Jejunum (tissue), 1 donor: Measurements from ENCODE around the gene MEIS2.

- PRO-cap, result unidirectional peak, minus-strand start at chr15:36882843
Observed at GRCh38 chr15:36882587-36883039, 217.7 kb downstream of the MEIS2 start.

DNA sequence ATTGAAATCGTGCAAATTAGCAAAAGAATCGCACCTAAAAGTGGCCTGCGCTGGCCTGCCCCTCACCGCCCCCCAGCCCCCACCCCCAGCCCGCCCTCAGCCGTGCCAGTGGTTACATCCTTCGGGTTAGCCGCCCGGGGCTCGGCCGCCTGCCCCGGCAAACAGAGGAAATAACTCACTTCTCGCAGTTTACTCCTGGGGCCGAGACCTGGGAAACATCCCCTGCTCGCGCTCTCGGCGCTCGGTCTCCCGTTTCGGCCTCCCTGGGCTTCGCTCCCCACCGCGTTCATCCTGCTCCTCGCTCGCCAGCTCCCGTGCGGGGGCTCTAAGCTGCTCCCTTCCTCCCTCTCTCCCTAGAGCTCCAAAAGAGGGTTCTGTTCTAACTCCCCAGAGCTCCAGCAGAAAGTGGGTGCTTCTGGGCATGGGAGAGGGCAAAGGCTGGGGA lies 5.2 kb downstream of the MEIS2 start:
- PRO-cap, result no peak

GRCh38 chr15:37098523-37098892 lies 1.8 kb downstream of the MEIS2 start:
- PRO-cap, result bidirectional peak, plus-strand start at chr15:37098810, minus-strand start at chr15:37098662

- PRO-cap, result unidirectional peak, plus-strand start at chr15:37100278; bidirectional peak, plus-strand start at chr15:37100484, minus-strand start at chr15:37100429; bidirectional peak, plus-strand start at chr15:37100769, minus-strand start at chr15:37100661
Observed at GRCh38 chr15:37099855-37100923, at the start of gene MEIS2. Gene MEIS2 (minus strand): TSS chr15:37100549.

- PRO-cap, result no peak
Observed at GRCh38 chr15:37105644-37106493, 5.5 kb upstream of the MEIS2 start.

DNA sequence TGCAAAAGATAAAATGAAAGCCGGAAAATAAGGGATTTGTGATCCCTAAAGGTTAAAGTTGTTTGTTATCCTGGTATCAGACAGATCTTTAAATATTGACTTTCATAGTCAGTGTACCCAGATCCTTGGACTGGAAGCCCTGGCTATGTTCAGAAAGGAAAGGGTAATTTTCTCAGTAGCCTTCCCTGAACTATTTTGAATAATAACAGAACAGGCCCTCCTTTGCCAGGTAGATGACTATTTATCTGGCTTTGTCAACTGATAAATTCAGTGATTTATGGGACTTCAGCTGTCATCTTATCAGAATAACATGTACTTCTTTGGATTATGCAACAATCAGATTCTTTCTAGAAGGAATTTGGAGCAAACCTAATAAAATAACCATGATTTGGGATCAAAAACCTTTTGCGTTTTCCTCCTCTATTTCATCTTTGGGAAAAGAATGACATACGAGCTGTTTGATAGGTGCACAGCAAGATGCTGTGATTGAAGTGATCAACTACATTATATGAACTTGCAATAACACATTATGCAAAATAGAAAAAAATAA lies 119.1 kb upstream of the MEIS2 start:
- PRO-cap, result no peak

- PRO-cap, result no peak
Observed at GRCh38 chr15:37619362-37619870, 315.0 kb upstream of the TMCO5A start.

DNA sequence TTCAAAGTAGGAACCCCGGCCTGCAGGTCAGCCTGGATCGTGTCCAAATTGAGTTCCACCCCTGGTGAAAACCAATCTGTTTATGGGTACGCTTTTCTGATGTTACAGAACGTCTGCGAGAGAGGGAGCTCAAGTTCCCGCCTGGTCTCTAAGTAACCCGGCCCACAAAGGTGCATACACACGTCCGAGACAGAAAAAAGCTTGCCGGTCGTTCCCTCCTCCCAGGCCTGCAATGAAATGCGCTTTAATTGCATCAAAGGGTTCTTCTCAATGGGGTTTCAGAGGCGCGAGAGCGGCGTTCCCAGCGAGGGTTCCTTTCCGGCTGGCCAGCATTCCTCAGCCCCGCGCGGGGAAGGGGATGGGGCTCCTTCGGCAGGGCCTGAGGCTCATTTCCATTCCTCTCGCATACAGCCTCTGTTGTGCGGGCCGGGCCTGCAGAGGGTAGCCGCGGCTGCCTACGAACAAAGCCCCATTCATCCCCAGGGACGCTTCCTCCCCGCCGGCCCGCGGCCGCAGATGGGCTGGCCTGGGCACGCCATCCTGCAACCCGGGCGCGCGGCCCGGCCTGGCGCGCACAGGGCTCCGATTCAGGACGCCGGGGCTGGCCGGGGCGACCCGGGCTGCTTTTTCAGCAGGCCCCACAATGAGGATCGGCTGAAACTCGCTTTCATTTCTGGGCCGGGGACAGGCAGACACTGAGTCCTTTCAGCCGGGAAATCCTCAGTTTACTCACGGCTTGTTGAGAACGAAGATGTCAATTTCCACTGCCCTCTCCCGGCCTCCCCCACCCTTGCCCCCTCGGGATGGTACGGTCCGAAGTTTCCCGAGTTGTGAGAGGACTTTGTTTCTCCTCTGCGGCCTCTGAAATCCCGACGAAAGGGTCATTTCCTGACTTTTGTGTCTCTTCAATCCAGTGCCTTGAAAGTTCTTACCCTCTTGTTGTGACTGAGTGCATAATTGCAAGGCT lies 138.4 kb downstream of the TMCO5A start:
- PRO-cap, result bidirectional peak, plus-strand start at position 670 of the sequence, minus-strand start at position 567 of the sequence

DNA sequence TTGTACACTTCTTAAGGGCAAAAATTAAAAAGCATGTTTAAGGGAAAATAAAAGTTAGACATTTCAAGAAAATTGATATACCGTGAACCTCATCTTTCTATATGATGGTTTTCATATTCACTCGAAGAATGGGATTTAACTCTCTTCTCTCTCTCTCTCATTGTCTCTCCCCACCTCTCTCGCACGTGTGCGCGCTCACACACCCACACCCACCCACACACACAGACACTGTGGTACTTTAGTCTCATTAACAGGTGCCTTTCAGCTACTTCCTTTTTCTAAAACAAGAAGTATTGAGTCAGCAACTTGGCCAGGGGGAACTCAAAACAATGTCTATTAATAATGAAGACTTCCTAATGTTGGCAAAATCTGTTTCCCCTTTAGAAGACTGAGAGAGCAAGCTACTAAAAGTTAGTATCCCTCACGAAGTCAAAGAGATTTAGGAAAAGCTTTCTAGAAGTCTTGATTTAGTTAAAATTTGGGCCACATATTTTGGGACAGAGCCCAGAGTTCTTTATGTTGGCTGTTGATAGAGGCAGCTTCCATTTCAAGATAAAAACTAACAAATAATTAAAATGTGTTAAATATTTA lies 150.7 kb downstream of the TMCO5A start:
- PRO-cap, result no peak

- PRO-cap, result no peak
Observed at GRCh38 chr15:38129433-38130218, 123.0 kb upstream of the SPRED1 start.

- PRO-cap, result no peak
Observed at GRCh38 chr15:38130219-38130615, 122.4 kb upstream of the SPRED1 start.

DNA sequence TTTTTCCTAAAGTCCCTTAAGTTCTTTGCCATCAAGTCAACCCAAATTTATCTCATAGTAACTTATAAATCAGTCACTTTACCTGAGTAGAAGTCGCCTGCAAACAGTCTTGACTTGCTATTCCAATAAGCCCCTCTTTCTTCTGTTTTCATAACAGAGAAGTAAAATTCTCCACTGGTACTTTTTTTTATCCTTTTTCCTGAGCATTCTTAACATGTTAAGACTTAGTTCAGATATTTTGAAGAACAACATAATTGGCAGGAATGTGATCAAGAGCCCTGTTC lies 42.9 kb upstream of the SPRED1 start:
- PRO-cap, result no peak

- PRO-cap, result no peak
Observed at GRCh38 chr15:38282608-38283387, 30.2 kb downstream of the SPRED1 start.

DNA sequence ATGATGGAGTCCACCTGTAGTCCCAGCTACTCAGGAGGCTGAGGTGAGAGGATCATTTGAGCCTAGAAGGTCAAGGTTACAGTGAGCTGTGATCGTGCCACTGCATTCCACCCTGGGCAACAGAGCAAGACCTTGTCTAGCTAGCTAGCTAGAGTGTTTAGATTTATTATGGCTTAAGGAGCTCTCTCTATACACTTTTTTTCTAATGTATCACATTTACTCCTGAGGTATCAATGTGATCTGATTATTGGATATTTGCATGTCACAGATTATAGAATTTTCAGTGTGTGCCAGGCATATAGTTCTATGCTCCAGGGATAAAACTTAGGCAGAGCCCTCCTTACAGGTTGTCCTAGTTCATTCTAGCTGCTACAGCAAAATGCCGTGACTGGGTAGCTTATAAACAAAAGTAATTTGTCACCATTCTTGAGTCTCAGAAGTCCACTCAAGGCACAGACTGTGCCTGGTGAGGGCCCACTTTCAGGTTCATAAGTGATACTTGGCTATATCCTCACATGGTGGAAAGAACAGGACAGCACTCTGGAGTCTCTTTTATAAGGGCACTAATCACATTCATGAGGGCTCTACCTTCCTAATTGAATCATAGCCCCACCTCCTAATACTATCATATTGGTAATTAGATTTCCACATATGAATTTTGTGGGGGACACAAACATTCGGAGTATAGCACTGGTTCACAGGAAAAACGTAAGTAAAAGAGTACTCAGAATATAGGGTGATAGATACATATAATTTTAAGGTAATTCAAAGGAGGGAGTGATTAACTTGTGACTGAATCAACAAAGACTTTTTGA lies 80.0 kb downstream of the SPRED1 start:
- PRO-cap, result no peak

DNA sequence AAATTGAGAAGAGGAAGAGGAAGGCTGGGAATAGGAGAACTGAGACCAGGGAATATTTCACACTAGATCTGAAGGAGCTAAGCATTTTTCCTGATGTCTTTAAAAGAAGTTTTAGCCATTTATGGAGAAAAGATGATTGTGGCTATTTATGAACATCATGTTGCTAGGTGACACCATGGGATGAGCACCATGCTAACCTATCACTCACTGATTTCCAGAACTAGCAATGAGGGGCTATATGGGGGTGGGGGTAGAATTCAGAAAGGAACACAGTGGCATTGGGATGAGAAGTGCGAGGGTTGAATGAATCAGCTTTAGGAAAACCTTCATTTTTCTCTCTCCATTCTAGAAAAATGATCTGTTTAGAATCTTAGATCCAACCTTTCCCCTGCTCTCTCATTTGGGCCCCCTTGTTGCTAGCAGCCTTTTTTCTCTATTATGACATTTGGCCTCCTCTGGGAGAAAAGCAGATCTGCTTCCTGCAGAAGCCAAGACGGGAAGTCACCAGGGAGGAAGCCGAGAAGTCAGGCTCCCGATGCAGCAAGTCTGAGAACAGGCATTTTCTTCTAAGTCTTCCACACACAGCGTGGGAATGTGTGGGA lies 76.0 kb upstream of the FAM98B start:
- PRO-cap, result no peak

- PRO-cap, result no peak
Observed at GRCh38 chr15:38401763-38402152, 52.2 kb upstream of the FAM98B start.

DNA sequence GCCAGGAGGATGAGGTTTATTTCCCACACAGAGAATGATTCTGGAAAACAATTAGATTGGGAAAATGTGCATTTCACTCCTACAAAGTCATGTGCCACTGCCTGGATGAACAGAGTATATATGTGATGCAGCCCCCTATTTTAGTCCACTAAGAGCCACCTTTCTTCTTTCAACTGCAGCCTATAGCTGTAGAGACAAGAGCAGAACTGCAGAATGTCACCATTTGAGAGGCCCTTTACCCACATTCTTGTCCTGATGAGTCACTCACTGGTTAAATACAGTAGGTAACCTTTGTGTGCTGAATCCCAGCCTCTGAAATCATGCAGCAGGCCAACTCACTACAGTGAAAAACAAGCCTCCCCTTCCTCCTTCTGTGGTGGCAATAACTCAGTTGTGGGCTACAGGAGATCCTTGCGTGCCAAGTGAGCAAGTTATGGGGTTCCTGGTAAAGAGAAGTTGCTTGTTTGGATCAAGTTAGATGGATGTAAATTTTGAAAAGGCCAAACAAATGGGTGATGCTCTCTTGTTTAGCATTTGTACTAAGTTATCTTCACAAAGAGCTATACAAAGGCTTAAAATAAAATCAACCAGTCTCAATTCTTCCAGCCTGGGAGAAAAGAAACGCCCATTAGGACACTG lies 452.6 kb upstream of the THBS1 start:
- PRO-cap, result no peak

DNA sequence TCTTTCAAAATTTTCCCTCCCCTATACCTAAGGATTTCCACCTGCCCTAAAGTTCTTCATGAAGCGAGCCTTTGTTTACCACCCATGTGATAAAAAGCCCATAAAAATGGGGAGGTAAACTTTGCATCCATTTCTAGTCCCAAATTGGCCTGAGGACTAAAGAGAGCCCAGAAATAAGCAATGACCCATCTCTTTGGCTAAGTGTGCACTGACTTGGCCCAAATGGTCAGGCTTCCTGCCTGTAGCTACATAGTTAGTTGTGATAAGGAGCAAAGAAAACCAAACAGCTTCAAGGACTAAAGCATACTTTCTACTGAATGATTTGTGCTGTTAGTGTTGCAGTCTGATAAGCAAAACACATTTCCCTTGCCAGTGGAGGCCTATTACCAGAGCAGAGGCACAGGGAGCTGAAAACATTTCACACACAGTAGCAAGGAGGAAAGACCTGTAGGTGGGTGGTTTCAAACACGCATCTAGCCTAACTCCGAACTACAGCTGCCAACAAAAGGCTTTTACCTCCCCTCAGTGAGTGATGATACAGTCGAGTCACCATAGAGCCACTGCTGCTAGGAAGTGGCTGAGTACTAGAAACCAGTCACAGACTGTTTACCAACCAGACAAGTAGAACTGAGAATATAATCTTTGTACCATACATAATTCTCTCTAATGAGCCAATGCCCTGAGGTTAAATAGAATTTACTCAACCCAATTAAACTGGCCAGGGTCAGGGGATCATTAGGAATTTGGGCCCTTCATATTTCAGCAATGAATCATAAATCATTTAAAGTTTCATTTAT lies 222.4 kb upstream of the THBS1 start:
- PRO-cap, result no peak

DNA sequence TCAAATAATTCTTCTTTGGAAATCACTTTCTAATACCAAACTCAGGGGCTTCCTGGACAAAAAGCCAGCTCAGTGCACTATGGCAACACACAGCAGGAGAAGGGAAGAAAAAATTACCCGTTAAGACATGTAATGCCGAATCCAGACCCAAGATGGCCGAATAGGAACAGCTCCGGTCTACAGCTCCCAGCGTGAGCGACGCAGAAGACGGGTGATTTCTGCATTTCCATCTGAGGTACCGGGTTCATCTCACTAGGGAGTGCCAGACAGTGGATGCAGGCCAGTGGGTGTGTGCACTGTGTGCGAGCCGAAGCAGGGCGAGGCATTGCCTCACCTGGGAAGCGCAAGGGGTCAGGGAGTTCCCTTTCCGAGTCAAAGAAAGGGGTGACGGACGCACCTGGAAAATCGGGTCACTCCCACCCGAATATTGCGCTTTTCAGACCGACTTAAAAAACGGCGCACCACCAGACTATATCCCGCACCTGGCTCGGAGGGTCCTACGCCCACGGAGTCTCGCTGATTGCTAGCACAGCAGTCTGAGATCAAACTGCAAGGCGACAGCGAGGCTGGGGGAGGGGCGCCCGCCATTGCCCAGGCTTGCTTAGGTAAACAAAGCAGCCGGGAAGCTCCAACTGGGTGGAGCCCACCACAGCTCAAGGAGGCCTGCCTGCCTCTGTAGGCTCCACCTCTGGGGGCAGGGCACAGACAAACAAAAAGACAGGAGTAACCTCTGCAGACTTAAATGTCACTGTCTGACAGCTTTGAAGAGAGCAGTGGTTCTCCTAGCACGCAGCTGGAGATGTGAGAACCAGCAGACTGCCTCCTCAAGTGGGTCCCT lies 160.2 kb upstream of the THBS1 start:
- PRO-cap, result no peak

DNA sequence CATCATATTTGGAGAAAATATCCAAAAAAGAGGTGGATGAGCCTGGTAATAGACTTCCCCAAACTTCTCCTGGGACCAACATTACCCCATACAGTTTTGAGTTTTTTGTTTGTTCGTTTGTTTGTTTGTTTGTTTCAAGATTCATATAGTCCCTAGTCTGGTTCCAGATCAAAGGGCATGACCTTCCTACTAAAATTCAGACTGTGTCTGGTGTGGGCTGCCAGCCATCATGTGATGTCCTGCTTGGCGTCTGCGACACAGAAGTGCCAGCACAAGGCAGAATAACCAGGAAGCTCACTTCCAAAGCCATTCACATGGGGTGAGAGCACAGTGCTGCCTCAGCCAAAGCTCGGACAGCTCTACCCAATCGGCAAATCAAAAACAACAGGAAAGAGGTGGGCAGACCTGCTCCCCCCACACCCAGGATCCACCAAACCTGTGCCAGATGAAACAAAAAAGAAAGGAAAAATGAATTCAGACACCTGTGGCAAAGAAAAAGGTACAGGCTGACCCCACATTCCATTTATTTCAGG lies 142.6 kb upstream of the THBS1 start:
- PRO-cap, result unidirectional peak, plus-strand start at position 309 of the sequence